Neural progenitor cell (in vitro differentiated cells): ENCODE measurements around a stretch of chr2.

DNA sequence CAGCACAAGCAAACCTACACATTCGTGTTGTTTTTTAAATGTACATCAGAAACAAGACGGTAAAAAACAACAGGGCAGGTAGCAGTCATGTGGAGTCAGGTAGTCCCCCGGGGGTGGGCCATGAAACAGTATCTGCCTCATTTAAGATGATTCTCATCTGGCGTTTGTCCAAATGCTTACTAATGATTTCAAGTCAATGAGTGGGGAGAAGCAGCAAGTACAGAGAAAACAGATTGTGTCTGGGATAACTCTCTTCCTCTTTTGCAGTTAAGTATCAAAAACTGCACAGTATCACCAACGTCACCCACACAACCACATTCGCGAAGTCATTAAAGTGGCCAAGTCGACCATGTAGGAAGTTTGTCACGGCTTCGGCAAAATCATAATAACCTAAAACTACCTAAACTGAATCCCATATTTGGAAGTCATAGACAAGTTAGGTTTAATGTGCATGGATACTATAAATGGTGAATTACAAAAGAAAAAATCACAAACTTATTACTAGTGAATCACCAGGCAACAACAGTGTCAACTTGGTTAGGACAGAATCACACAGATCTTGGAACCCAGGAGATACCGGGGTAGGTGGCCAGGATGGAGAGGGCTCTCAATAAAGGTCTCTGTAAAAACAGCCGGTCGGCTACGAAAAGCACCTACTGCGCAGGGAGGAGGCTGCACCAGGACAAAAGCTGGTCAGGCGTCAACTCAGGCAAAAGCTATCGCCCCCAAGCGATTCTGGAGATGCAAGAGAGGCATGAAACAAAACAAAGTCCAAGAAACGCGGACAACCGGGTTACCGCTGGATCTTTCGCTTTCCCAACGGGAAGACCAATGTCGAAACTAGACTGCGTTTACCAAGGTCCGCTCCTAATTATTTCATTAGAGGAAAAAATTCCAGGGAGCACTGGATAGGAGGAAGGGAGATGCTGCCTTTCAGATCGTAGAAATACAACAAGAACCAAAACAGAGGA, 1.0 kb downstream of the LAPTM4A start:
- RAMPAGE, long total RNA, result no peak

DNA sequence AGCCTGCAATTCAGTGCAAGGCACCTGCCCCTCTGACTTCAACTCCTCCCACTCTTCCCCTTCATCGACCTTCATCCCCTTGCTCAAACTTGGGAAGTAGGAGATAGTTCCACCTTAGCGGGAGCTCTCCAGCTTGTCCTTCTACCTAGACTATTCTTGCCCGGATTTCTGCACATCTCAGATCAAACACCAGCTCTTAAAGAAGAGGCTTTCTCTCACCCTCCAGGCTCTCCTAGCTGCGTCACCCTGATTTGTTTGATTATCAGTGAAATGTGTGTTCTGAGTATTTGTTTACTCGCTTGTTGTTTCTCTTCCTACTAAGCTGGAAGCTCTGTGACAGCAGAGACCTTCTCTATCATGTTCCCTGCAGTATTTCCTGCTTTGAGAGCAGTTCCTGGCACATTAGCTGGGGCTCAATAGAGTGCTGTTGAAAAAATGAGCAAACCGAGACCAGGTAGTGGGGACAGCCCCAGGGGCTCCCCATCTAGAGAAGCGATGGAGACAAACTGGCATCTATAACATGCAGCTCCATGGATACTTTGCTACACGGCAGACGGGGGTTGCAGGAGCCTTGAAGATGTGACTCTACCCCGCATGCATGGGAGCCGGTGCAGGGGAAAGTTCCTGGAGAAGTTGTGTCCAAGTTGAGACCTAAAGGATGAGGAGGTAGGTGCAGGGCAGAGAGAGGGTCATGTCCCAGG, 70.7 kb upstream of the LAPTM4A start:
- RAMPAGE, long total RNA, result no peak

GRCh38 chr2:20136155-20136642, 84.8 kb upstream of the LAPTM4A start:
- RAMPAGE, long total RNA, result no peak

- RAMPAGE, long total RNA, result no peak
Observed at GRCh38 chr2:20148614-20149424, 76.1 kb downstream of the SDC1 start.

GRCh38 chr2:20179629-20180871, 44.9 kb downstream of the SDC1 start:
- RAMPAGE, long total RNA, result no peak

GRCh38 chr2:20201991-20203040, 22.6 kb downstream of the SDC1 start:
- RAMPAGE, long total RNA, result no peak

DNA sequence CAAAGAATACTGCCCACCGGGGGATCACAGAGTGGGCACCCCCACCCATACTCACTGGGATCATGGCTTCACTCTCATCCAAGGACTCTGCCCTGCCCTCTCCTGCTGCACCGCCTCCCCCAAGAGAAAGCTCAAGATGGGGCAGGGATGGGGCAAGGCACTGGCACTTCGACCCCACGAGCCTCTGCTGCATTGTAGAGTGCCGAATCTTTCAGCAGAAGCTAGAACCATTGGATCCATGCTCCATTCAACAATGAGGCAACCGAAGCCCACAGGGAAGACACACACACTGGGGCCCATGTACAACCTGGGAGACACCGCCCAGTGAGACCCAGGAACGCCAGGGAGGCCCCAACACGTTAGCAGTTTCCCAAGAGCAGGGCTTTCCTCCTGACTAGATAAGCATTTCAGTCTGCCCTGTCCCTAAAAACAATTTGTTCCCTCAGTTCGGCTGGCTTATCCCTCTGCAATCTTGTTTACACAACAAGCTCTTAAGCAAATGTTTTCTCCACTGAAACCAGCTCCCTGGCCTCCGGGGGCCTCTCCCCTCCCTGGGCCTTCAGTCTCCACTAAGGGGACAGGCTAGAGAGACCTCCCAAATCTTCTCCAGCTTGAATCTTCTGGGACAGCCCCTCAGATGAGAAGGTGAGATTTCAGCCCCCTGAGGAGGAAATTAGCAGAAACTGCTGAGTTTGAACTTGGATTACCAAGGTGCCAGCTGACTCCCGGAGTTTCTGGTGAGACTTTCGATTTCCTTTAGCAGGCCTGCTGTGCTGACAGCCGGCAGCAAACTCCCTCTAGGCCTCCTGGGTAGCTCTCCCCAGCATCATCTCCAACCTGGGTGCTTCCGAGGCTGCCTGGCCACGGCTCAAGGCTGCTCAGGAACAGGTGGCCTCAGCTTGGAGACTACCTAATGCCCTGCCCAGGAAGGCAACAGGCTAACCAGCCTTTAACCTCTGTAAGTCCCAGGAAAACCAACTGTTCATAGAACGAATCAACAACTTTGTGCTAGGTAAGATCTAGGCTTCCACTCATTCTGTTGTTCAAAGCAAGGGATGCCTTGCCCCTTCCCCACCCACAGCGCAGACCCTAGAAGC, 16.7 kb downstream of the SDC1 start:
- RAMPAGE, long total RNA, result no peak

DNA sequence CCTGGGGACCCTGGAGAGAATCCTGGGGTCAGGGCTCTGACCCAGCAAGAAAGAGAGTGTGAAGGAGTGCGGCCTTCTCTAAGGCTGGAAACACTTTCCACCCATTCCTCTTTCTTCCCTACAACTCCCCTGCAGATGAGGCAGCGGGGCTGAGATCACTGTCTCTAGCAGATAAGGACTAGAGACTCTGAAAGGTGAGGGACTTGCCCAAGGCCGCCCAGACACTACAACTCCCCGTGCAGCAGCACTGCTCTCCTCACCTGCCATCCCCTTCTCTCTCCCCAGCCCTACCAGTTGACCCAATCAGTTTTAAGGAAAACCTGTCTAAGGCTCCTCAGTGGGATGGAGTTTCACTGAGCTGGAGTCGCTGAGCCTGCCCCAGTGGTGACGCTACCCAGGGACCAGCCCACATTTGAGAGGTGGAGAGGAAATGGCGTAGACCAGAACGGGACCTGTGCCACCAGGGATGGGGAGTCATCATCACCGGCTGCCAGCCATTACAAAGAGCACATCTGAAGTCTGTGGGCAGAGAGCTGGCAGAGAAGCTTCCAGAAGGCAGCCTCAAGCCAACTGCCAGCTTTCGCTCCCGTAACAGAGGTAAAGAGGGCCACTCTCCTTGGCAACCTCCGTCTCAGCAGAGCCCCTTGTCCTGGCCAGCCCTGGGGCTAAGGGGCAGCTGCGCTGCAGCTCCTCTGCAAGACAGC, 15.7 kb downstream of the SDC1 start:
- RAMPAGE, long total RNA, result no peak

DNA sequence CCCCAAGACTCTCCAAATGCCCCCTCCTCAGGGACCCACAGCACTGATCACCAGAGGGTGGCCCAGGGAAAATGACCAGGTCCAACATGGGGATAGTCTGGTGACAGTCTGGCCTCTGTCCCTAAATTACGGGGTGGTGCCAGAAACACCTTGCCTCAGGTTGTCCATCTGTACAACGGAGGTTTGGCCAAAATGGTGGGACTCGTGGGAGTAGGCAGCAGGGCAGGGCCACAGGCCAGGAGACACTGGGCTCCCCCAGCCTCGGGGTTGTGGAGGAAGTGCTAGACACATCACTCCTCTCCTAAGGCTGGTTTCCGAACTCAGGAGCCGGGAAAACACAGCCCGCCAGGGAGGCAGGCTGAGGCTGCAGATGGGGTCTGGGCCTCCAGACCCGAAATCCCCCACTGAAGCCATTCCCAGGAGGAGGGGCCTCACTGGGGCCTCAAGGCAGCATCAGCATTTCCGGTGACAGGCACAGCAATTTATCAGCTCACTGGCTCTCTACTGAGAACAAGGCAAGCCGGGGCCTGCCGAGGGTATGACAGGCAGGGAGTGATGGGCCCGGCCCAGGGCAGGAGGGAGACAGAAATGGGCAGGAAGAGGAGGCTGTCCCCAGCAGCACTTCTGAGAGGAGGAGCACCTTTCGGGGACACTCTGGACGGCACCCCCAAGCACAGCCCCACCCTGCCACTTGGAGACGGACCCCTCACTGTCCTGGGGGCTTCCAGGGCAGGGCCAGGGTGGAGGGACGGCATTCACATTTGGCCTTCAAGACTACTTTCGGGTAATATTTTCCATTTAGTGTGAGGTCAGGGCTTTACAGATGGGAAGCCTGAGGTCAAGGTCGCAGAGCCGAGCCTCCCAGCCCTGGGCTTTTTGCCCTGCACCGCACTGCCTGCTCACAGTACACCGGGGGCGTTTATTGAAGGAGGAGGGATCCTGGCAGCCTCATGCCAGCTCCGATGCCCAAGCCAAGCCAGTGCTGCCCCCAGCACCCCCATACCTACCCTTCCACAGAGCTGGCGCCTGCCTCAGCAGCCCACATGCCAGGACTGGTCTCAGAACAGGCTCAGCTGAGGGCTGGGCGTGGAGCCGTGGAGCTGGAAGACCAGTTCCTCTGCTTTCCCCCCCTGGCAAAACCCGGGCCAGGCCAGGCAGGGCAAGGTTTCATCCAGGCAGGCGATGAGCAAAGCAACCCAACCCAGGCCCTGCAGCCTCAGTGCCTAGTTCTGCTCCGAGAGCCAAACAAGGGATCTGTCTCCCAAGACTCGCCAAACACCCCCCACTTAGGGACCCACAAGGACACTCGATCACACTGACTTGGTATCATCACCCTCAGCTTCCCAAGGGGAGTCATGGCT, 12.3 kb downstream of the SDC1 start:
- RAMPAGE, long total RNA, result no peak

DNA sequence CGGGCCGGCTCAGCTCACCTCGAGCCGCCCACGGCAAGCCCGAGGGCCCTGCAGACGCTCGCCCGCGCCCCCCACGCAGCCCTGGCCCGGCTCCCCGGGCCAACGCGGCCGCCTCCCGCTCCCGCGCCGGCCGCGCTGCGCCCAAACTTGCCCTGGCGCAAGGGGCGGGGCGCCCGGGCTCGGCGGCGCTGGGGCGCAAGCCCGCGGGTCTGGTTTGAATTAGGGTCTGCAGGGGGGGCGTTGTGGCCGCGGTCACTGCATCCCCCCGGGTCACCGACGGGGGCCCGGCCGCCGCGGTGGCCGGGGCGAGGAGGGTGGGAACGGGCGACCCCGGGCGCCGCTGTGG, 784 bp downstream of the SDC1 start:
- RAMPAGE, long total RNA, result no peak

GRCh38 chr2:20235961-20236498, 11.1 kb upstream of the SDC1 start:
- RAMPAGE, long total RNA, result no peak

DNA sequence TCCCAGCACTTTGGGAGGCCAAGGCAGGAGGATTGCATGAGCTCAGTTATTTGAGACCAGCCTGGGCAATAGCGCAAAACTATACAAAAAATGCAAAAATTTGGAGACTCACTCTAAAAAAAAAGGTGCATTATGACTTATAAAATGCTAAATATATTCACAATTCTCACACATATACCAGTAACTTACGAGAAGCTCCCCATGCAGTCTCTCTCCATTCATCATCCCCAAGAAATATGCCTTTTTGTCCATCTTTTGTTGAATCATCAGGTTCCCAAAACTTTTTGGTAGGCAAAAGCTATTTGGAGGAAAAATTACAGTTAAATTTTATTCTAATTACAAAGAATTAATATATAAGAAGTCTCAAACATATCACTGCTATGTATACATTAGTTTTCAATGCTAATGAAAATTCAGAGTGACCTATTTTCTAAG, 32.3 kb downstream of the PUM2 start:
- RAMPAGE, long total RNA, result no peak

- RAMPAGE, long total RNA, result no peak
Observed at GRCh38 chr2:20357605-20358104, 7.0 kb upstream of the PUM2 start.

DNA sequence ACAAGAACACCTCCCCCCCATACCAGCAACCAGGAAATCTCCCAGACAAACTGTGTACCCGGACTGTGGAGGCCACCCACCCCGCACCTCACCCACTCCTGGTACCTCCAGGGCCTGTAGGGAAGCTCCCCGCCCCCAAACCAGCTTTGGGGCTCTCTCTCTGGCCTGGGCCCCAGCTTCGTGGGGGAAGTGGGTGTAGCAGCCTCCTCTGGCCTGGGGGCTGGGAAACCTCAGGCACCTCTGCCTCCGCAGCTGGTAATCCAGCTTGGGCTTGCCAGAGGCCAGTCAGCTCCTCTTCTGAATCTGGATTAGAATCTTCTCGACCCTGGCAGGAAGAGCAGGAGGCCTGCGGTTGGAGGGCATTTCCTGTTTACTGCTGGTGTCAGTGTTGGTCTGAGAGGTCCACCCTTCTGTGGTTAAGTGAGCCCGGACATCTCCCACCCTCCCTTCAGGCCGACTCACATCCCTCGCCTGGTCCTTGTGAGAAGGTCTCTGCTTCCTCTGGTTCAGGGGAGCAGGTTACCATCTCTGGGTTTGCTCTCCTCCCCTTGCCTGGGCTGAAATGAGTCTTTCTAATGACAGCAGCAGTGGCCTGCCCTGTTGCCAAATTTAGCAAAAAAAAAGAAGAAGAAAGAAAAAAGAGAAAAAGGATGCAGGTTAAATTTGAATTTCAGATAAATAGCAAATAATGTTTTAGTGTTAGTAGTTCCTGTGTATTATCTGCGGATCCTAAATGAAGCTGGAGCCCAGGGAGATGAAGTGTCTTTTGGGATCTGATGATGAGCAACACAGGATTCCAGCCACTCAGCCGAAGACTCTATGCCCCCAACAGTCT, 22.0 kb upstream of the RHOB start:
- RAMPAGE, long total RNA, result no peak

- RAMPAGE, long total RNA, result no peak
Observed at GRCh38 chr2:20439122-20439923, 7.6 kb upstream of the RHOB start.

- RAMPAGE, long total RNA, result no peak
Observed at GRCh38 chr2:20446028-20446592, 764 bp upstream of the RHOB start.

- RAMPAGE, long total RNA, result no peak
Observed at GRCh38 chr2:20458720-20459203, 11.9 kb downstream of the RHOB start.

DNA sequence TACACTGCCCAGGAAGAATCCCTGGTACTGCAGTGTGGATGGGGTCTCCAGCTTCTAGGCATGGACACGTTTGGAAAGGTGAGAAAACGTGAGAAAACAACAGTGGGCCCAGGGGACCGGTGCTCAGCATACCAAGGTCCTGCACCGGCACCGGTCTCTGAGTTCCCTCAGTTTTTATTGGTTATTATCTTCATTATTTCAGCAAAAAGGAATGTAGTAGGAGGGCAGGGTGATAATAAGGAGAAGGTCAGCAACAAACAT, 54.2 kb downstream of the RHOB start:
- RAMPAGE, long total RNA, result no peak

DNA sequence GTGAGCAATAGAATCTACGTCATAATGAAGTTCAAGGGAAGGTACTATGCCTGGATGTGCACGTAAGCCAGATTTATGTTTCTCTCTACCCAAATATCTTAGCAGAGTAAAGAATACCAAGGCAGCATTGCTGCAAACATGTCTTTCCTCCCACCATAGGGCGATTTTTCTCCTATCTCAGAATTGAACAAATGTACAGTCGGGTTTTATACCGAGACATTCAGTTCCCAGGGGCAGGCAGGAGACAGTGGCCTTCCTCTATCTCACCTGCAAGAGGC, 54.5 kb downstream of the RHOB start:
- RAMPAGE, long total RNA, result no peak

- RAMPAGE, long total RNA, result no peak
Observed at GRCh38 chr2:20539876-20540607, 93.2 kb downstream of the RHOB start.